Measurements from ENCODE around the genes SLC47A2 and LGALS9B.

- RAMPAGE, total RNA: no peak
These were observed 10.3 kb downstream of the EPN2 start for GRCh38 chr17:19247315-19248078.

- RAMPAGE, total RNA: no peak
These were observed 17.6 kb downstream of the EPN2 start for GRCh38 chr17:19254665-19255337.

DNA sequence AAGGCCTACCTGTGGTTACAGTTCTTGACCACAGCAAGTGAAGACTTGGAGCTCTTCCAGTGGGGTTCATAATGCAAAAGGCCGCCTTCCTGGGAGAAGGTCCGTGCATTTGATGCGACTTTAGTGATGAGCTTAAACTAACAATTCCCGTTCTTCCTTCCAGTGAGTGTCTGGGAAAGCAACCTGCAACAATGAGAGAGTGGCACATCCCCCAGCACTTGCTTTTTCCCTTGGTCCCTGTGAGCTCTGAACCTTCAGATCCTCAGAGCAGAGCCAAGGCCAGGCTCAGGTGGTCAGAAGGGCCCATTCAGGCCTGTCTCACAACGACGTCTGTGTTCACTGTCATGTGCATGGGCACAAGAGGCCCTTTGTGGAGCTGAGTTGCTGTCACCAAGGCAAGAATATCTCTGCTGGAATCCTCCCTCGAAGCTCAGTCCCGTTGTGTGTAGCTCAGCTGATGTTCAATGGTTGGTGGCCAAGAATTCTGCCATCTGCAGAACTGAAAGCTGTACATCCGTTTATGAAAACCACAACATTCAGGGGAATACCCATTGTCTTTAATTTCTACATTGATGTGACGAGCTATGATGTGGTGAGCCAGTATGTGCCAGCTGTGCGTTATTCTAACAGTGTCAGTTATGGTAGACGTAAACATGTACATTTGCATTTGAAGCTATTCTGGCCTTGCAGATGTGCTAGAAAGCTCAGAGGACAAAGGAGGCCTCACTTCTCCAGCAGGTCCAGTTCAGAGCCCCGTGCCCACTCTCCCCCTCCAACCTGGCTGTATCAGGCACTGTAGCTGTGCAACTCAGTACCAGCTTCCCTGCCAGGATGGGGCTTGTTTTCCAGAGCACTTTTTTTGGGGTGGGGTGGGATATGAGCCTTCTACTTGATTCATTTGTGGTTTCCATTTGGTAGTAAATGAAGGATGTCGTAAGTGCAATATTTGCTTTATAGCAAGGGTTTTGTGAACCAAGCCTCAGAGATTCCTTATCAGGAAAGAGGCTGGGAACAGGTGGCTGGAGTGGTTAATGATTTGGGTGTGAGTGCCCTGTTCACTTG is 56.3 kb downstream of the B9D1 start:
- RAMPAGE, total RNA: no peak

GRCh38 chr17:19322828-19323632 is 39.5 kb downstream of the B9D1 start:
- RAMPAGE, total RNA: no peak

GRCh38 chr17:19383562-19384553 is 3.1 kb downstream of the MFAP4 start:
- RAMPAGE, total RNA: no peak

DNA sequence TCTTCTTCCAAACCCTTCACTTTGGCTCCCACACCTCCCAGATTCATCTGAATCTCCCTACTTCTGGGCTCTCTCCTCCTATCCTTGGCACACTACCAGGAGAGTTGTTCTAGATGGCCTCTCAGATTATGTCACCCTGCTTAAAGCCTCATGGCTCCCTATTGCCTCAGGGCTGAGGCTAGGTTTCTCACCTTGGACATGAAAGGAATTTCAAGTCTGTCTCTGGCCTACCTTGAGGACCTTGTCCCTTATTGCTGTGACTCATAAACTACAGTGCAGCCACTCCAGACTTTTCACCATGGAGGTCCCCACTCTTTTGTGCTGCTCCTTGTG is 964 bp upstream of the MFAP4 start:
- RAMPAGE, total RNA: no peak

DNA sequence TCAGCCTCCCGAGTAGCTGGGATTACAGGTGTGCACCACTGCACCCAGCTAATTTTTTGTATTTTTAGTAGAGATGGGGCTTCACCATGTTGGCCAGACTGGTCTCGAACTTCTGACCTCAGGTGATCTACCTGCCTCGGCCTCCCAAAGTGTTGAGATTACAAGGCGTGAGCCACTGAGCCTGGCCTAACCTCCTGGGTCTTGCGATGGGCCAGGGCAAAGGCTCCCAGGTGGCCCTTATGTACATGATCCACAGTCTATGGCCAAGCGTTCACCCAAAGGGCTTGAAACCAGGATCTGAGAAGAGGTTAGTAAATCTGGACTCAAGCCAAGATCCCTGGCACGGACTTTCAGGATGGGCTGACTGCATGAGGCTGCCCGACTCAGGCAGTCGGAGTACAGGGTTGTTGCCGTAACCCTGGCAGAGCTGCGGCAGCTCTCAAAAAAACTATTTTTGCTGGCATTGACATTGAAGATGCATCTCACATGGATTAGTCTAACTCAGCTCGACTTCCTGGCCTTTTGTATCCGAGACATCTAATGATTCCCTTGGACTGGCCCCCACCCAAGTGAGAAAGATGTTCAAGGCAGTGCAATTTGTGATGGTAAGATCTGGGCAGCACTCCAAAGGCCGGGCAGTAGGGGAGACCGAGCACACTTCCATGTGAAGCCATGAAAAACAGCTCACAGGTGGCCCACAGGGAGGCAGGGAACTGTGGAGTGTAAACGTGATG is 6.1 kb downstream of the SLC47A1 start:
- RAMPAGE, total RNA: no peak

DNA sequence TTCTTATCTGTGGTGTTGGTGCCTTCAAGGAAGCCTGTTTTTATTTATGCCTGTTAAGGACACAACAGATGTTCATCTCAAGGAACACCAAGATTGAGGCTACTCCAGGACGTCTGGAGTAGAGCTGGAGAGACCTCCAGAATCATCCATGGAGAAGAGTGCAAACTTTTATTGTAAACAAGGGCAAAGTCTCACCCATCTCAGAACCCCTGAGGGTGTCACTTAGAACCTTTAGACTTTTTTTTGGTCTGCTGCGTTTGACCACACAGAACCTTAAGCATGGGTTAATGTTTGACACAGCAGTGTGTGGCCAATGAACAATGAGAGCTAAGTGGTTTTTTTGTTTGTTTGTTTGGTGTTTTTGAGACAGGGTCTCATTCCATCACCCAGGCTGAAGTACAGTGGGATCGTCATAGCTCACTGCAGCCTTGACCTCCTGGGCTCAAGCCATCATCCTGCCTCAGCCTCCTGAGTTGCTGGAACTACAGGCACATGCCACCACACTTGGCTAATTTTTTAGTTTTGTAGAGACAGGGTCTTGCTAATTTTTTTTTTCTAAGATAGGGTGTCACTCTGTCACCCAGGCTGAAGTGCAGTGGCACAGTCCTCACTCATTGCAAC is 16.2 kb downstream of the SLC47A1 start:
- RAMPAGE, total RNA: no peak

DNA sequence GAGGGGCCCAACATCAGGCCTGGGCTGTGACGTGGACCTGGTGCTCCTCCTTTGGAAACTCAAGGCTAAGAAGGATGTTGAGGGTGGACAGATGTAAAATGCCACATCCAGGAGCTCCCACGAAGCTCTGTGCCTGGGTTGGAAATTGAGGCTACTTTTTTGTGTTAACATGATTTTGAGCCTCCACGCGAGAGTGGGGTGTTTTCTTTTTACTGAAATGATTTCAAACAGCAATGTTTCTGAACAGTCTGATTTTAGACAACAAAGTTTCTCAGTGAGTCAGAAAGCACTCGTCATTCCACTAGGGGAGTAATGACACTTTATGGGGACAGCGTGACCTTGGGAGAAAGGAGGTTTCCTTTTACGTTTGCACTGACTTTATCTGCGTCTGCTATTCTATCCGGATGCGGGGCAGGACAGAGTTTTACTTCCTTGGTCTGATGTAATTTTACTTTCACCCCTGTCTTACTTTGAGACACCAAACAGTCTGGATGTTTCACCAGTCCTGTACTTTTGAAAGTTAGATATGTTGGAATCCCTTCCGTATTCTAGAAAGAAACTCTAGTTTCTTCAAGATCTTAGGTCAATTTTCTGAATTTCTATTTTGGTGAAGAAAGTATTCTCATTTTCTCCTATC is 20.7 kb downstream of the SLC47A1 start:
- RAMPAGE, total RNA: no peak

DNA sequence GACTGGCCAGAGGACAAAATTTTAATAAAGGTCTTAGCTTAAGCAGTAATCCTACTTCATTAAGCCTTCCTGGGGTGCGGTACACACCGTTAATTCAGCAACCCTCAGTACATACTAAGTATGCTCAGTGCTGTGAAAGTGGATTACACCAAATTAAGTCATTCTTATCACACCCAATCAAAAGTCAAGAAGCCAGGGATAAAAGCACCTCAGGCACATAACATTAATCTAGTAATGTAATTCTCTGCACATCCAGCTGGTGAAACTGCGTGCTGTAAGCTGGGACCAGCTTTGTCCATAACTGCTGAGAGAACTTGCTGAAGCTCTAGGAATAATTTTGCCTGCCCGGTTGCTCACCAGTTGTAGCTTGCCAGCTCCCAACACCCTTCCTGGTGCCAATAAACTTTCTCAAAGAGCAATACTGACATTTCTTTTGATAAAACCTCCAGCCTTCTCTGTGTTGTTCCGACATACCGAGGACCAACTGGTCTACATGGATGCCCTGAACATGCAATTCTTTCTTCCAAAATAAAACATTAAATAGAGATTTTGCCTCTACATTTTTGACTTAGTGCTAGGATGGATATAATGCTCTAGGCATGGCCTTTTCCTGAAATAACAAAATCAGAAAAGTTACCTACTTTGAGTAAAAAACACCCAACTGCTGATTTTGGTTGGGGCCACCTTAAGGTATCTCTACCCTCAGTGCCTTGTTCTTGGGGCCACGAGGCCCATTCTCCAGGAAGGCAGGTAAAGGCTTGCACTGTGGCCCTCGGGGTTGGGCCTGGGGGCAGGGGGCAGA is 45.0 kb downstream of the SLC47A1 start:
- RAMPAGE, total RNA: no peak

- RAMPAGE, total RNA: no peak
These were observed at the start of gene SLC47A2 for GRCh38 chr17:19716326-19717172. Gene SLC47A2, minus strand, starts transcription at chr17:19716584.

DNA sequence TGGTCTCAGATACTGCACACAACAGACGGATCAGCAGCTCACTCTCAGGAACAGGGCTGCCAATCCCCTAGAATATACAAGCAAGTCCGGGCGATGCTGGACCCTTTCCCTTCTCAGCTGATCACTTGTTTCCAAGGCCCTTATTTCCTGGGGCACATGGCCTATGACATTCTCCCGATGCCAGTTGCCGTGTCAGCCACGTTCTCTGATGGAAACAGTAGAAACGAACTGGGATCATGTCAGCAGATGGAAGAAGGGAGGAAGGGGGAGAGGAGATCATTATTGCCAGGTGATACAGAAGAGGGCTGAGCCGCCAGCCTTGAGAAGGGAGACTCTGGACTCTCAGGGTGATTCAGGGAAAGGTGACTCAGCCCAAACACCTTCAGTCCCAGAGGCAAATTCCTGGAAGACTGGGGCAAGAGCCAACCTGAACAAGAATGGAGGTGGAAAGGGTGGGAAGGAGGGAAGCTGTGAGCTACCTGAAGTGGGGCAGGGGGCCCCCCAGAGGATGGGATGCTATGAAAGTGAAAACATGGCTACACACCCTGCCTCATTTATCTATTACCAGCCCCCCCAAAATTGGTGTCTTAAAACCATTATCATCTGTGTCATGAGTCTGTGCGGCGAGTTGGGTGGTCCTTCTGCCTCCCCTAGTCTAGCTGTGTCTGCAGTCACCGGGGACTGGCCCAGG is 2.9 kb upstream of the SLC47A2 start:
- RAMPAGE, total RNA: no peak

DNA sequence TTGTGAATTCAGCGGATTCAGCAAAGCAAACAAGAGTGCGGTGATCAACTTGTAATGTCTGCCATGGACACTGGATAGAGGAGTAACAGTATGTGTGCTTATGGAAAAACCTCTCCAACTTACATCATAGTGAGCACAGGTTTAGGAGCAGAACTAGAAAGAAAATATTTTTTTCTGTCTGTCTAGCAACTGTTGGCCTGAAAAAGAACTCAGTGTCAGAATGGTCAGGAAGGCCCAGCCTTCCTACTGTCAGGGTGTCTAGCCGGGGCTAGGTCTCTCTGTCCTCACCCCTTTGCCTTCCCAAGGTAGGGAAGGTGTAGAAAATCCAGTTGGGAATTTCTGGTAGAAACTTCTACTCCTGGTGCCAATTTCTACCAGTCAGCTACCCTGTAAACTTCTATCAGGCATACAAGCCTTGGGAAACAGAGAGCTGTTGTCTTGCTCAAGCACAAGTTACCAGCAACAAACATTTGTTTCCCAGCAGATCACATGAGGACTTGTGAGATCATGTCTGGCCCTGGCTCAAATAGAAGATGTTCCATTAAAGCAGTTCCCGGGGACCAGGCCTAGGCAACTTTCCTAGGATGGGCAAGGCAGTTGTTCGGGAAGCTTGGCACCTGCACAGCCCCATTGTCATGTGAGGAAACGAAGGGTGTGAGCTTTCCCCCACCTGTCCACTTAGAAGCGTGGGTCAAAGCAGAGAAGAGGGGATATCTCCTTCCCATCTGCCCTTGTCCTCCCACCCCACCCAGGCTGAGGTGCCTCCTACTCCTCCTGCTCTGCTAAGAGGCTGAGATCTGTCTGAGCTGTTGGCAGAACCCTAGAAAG is 11.0 kb upstream of the SLC47A2 start:
- RAMPAGE, total RNA: no peak

- RAMPAGE, total RNA: no peak
These were observed 11.9 kb downstream of the ALDH3A1 start for GRCh38 chr17:19736089-19736788.

GRCh38 chr17:20467061-20467594 is at the start of gene LGALS9B:
Gene LGALS9B, minus strand, starts transcription at chr17:20467539.
- RAMPAGE, total RNA: no peak

GRCh38 chr17:20588584-20588967 is 9.1 kb downstream of the CDRT15L2 start:
- RAMPAGE, total RNA: no peak

DNA sequence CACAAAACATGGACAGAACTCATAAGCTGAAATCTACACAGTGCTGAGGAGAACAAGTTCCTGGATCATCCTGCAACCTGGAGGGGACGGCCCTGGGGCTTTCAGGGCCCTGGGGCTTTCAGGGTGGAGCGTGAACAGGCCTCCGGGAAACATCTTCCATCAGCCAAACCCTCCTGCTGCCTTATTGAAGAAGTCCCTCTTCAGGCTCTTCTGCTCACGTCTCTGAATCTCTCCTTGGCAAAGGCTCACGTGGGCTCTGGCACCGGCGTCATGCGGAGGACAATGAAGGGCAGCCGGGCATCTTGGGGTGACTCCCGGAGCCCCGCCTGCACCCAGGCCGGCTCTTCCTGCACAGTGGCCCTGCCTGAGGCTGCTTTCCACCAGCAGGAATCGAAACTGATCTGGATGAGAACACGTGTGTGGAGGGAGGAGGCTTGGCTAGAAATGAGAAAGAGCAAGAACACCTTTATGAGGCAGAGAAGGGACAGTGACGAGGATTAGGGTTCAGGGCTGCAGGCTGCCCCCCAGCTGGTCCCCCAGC is 127.4 kb downstream of the CDRT15L2 start:
- RAMPAGE, total RNA: no peak

DNA sequence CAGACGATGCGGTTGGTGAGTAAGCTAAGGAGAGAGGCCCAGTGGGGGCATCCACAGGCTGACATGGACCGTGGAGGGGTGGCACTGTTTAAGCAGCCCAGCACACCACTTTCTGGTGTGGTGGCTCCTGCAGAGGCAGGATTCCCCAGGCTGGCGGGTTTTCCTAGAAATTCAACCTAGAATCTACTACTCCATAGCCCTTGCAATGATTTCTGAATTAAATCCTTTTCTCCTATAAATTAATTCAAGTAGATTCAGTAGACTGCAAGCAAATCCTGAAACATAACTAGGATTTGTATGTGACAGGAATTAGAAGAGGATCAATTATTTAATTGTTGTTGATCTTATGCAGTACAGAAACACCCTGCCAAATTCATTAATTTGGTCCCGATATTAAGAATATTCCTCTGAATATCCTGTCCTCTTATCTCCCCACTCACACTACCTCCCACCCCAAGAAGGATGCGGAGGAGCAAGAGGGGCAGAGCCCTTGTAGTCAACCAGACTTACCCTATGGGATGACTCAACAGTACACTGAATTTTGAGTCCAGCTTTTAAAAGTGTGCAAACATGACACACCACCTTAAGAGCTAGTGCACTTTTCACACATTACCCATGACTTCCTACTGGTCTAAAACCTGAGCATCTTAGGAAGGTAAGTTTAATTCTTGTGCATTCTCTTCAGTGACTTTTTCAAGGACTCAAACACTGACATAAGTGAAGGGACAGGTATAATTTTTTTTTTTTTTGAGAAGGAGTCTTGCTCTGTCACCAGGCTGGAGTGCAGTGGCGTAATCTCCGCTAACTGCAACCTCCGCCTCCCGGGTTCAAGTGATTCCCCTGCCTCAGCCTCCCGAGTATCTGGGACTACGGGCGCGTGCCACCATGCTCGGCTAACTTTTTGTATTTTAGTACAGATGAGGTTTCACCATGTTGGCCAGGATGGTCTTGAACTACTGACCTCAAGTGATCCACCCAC is 9.5 kb downstream of the USP22 start:
- RAMPAGE, total RNA: no peak

DNA sequence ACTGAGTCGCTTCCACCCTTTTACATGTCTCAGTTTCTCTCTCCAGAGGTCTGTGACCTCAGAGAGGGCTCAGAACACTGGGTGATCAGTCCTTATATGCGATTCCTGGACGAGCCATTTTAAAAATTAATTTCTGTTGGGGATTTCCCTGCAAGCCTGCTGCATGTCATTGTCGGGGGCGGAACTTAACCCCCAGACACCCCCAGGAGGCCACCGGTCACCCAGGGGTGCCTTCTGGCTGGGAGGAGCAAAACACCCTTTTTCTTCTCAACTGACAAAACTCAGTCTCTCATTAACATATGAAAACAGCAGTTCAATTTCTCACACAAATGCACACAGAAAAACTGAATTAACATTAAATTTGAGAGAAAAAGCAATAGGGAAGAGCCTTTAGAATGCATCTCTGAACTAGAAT is 14.2 kb downstream of the DHRS7B start:
- RAMPAGE, total RNA: no peak

DNA sequence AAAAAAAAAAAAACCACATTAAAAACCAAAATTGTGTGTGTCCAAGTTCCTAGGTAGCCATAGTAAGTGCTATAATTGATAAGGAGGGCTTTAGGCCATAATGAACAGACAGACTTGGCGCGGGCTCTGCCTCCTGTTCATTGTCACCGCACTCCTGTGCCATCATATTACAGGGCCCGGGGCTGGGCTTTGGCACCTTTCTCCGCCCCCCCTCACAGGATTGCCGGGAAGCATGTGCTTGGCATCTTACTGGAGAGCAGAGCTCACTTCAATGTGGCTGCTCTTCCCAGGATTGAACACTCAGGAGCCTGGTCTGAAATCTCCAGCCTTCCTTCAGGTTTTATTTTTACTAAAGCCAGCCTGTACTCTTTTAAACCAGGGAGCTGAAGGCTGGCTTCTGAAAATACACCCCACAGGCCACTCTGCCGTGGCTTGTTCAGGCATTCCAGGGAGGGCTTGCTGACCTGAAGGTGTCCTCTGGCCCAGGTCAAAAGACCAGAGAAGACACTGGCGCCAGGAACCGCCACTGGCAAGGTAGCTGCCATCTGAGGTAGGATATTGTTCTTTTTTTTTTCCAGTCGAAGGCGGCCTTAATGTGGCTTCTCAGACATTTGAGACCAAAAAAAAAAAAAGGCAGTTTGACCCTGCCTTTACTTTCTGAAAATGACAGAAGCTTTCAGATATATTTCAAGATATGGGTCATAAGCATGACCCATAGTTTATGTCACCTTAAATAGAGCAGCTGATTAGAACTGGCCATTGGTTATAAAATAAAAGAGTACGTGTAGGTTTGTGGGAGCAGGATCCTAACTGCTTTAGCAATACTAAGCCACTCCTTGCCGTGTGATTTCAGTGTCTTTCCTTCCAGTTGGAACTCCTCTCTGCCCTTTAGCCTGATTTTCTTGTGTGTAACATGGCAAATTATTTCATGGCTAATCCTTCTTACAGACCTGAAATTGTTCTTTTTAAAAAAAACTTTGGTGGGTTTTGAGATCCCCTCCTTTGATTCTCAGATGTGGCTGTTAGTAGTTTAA is 39.5 kb downstream of the DHRS7B start:
- RAMPAGE, total RNA: no peak

Measured in foreskin keratinocyte (primary cell).